Hepatocyte (in vitro differentiated cells and primary cell): ENCODE data around the genes CUL5, NPAT and POU2AF3.

DNA sequence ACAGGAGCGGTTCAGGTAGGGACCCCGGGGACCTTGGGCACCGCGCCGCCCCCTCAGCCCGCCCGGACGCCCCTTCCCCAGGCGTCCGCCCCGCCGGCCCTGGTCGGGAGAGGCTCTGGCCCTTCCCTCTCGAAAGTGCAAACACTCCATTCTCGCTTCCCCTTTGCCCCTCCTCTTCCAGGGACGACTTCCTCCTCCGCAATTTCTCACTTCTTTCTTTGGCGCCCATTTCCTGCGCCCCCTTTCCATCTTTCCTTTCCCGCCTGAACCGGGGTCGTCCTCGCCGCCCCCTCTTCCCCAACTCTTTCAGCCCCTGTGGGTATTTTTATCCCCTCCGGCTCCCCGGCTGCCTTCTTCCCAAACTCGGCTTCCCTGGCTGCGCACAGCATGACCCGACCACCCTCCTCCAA lies 538 bp downstream of the RAB39A start:
- RAMPAGE, long total RNA: no peak
- RRBS: 3% methylated on average over 12 of the region's 29 CpGs

DNA sequence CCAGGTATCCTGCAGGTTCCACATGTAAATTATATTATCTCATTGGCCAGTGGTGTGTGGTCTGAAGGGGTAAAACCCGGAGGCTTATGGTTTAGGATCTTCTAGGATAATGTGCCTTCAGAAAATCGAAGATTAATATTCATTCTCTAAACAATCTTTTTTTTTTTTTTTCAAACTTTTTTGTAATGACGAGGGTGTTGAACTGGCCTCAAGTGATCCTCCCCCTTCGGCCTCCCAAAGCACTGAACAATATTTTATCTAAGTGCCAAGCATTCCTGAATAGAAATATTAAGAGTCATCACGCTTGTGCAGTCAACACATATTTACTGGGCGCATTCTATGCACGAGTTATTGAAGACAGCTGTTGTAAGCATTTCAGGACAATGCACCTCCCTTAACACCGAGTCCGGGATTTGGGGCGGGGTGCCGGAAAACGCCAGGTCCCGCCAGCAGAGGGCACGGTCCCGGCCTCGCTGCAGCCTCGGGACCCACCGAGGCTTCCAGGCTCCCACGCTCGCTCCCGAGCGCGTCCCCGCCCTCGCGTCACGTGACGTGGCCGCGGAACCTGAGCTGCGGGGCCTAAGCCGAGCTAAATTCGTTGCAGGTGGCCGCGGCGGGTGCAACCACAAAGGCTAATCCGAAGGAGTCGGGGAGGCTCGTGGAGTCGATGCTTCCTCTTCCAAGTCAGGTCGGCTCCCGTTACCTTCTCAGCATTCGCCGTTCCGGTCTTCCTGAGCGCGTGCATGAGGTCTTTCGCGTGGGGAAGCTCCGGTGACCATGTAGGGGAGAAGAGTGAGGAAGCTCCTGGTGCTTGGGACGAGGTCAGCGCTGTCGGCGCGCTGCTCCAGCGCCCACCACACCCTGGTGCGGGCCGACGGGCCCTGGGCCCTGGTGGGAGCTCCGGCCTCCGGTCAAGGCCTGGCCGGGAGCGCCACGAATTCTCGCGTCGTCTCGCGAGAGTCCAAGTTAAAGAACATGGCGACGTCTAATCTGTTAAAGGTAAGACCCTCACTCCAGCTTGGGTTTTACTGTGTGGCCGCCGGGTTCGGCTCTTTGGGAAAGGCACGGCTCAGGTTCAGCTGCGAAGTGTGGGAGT lies at the start of gene CUL5:
CUL5 (plus strand) TSS at position 525 of the 1,096 bp plus-strand sequence.
- RAMPAGE, long total RNA: no peak
- RRBS: 2% methylated on average over 19 of the region's 76 CpGs

DNA sequence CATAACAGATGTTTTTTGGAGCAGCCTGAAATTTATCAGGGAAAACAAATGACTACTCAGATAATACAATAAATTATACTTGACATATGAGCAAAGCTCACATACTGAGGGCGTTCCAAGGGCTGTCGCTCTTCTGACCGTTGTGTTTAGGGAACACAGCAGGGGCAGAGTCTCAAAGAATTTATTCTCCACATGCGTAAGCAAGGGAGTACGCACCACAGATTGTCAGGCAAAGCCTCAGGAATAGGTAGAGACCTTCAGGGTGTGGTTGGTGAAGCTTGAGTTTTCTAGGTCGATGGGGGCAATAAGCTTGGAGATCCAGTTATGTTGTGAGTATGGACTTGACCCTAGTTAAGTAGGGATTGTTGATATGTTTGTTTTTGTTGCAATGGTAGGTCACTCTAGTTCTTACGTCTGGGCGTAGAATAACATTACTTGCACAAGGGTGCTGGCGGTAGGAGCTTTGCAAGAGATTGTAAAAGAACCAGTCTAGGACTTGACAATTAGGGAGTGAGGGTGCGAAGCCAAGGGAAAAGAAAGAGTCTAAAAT lies 860 bp downstream of the ACAT1 start:
- RAMPAGE, long total RNA: no peak
- RRBS: no CpG with 5 or more reads among the region's 10 CpGs

DNA sequence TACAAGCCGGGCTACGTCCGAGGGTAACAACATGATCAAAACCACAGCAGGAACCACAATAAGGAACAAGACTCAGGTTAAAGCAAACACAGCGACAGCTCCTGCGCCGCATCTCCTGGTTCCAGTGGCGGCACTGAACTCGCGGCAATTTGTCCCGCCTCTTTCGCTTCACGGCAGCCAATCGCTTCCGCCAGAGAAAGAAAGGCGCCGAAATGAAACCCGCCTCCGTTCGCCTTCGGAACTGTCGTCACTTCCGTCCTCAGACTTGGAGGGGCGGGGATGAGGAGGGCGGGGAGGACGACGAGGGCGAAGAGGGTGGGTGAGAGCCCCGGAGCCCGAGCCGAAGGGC lies at the start of gene NPAT:
NPAT (minus strand) TSS at position 135 of the 349 bp plus-strand sequence.
- RAMPAGE, long total RNA: no peak
- RRBS: no CpG with 5 or more reads among the region's 30 CpGs

DNA sequence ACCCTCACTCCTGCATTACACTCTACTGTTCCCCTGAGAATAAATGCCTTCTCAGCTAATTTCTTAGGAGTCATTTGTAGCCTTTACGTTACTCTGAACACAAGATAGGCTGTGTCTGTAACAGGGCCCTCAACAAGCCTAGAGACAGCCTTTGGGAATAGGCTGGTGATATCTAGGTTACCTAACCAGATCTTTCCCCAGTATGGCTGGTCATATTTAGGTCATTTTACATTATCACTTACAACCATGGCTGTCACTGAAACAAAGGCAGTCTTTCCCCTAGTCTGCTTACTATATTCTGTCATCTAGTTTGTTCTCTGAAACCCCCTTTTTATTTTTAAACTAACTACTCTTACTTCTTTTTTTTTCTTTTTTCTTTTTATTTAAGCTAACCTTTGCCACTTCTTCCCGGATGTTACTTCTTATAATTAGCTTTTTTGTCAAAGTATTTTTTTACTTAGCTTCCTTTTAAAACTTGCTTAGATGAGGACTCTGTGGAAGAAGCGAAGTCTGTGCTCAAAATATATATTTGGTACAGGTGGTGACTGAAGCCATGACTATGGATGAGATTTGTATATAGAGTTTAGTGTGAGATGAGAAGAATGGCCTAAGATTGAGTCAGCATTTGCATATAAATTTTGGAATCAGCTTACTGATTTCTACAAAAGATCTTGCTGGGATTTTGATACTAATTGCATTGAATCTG lies 14.4 kb downstream of the ATM start:
- RAMPAGE, long total RNA: no peak
- RRBS: no CpG with 5 or more reads among the region's 3 CpGs

DNA sequence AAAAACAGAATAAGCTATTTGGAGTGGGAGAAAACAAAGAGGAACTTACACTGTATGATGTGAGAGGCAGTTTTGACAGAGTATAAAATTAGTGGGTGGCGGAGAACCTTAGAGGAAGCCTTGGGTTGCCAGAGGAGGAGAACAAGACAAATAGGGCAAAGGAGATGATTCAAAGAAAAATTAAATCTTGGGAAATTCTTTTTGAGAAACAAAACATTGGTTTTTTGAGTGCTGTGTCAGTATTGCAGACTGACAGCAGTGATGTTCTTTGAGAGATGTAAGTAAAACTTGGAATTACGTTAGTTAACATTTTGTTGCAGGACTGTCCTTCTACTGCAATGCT lies 285.0 kb downstream of the C11orf87 start:
- RAMPAGE, long total RNA: no peak
- RRBS: no CpG with 5 or more reads among the region's 2 CpGs

DNA sequence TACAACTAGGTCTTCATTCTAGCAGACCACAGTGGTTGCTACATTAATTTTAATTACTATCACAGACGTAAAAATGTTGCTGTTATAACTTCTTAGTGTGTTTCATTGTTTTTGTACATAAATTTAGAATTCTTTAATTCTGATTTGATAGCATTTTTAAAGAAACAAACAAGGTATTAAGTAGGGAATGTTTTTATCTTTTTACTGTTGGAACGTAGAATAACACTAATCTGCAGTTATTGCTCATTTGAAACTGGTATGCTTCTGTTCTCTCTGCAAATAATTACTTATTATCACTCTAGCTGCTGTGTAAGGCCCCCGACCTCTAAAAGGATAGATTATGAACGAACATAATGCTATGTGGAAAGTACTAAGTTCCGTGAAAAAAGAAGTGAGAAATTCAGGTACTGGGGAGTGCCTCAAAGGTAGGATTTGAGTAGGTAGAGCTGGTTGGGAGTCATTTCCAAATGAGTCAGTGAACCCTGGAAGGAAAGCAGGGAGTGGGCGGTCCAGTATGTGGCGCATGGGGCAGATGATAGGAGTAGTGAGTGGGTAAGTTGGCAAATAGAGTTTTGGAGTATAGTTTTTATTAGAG lies 2.2 kb downstream of the ZC3H12C start:
- RAMPAGE, long total RNA: no peak
- RRBS: no CpG with 5 or more reads among the region's 7 CpGs

- RAMPAGE, long total RNA: no peak
- RRBS: no CpG with 5 or more reads among the region's 3 CpGs
Measured at GRCh38 chr11:110131632-110132067, 38.5 kb downstream of the ZC3H12C start.

- RAMPAGE, long total RNA: no peak
- RRBS: no CpG with 5 or more reads among the region's 39 CpGs
Measured at GRCh38 chr11:110208890-110209755, 87.3 kb downstream of the RDX start.

DNA sequence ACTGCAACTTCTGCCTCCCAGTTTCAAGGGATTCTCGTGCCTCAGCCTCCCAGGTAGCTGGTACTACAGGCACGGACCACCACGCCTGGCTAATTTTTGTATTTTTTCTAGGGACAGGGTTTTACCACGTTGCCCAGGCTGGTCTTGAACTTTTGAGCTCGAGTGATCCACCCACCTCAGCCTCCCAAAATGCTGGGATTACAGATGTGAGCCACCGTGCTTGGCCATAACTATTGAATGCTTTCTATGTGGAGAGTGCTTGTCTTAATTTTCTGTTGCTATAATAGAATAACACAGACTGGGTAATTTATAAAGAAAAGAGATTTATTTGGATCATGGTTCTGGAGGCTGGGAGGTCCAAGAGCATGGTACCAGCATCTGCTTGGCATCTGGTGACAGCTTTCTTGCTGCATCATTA lies 34.2 kb downstream of the FDX1 start:
- RAMPAGE, long total RNA: no peak
- RRBS: no CpG with 5 or more reads among the region's 6 CpGs

DNA sequence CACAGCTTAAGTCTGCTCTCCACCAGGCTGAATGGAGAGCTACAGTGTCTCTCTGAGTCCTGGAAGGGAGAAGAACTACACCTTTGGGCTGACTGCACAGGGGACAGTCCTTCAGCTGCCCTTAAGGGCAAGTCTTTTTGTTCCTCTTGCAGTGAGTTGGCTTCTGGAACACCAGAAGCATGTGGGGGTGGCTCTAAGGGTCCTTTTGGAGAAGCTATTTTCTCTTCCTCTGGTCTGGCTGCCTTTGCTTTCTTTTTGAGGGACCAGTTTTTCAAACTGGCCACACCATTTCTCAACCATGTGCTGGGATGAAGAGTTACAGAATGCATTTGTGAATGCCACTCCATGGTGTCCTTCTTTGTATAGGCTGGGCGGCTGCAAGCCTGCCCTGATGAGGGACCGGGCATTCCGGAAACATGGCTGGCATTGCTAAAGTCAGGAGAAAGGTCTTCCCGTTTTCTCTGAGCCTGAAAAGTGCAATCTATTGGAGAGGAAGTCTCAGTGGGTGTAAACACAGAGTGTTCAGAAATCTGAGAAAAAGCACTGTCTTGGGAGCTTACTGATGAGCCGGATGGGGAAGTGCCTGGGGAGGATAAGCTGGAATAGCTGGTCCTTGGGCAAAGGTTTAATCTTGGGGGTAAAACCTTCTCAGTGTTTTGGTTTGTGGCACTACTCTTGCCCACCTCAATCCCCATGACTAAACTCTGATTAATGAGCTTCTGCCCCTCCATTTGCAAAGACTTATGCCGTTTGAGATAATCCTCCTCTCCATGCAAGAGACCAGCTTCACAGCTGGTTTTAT lies 132.5 kb downstream of the ARHGAP20 start:
- RAMPAGE, long total RNA: no peak
- RRBS: no CpG with 5 or more reads among the region's 6 CpGs

- RAMPAGE, long total RNA: no peak
- RRBS: no CpG with 5 or more reads among the region's 34 CpGs
Measured at GRCh38 chr11:110712914-110713749, 895 bp upstream of the ARHGAP20 start.

DNA sequence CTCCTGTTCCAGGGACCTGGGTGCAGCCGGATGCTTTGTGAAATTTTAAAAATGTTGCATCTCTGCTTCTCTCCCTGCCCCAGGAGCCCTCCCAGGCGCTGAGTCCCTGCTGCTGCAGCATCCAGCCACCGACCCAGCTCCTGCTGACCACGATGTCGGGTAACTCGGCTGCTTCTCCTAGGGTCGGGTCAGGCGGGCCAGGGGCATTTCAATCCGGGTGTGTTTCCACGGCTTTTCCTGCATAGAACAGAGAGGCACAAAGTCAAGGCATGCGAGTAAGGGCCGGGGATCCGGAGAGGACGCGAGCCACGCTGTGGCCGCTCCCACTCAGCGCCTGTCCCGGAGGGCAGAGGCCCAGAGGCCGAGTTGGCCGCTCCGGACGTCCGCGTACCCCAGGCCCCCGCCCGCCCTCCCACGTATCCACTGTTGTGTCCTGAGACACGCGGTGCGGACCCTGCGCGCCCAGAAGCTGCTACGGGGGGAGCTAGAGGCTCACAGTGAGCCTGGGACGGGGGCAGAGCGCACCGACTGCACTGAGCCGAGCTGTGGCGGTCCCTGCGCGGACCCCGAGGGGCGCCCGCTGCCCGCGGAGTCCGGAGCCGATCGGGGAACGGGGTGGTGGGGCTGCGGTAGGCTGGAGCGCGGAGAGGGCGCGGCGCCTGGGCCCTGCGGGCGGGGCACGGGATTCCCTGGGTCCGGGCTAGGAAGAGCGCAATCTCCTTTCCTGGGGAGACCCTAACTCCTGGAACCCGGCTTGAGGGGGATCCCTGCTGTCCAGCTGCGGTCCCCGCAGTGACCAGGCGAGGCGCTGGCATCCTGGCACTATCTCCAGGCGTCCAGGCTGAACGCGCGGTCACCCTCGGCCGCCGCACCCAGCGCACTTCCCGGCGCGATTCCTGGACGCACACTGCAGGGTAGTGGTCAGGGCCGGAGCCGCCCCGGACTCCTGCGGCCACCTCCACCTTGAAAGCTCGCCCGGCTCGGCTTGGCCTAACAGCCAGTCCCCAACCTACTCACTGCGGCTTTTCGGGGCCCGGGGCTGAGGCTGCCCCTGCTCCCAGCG lies at the start of gene POU2AF3:
POU2AF3 (plus strand) TSS at position 117 of the 1,063 bp plus-strand sequence.
- RAMPAGE, long total RNA: no peak
- RRBS: 12% methylated on average over 33 of the region's 89 CpGs

DNA sequence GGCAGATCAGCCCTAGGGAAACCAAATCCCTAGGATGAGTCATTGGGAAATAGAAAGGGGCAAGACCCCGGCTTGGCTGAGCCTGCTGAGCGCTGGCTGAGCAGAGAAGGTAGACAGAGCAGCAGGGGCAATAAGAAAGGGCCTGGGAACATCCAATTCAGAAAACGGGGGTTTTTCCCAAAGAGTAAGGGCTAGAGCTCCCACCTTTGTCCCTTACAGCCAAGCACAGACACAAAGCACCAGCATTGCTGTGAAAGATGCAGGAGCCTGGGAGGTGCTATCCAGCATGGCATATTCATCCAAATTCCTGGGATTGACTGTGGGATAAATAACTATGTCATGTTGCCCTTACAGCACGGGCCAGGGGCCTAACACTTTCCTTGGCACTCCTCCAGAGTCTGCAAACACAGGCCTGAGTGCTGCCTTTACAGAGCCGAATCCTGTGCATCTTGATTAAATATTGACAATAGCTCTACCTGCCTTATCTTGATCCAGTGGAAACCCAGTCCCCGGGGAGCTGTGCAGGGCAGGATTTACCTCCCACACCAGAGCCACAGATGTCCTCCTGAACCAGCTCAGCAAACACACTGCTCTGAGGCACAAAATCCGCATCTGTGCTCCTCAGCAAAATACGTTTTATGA lies 36.2 kb downstream of the POU2AF3 start:
- RAMPAGE, long total RNA: no peak
- RRBS: no CpG with 5 or more reads among the region's 8 CpGs

GRCh38 chr11:111351267-111351801 lies 27.7 kb downstream of the POU2AF1 start:
- RAMPAGE, long total RNA: no peak
- RRBS: no CpG with 5 or more reads among the region's 7 CpGs

GRCh38 chr11:111359998-111360880 lies 18.8 kb downstream of the POU2AF1 start:
- RAMPAGE, long total RNA: no peak
- RRBS: no CpG with 5 or more reads among the region's 6 CpGs

GRCh38 chr11:111782286-111782676 lies 16.1 kb upstream of the PPP2R1B start:
- RAMPAGE, long total RNA: no peak
- RRBS: no CpG with 5 or more reads among the region's 3 CpGs

- RAMPAGE, long total RNA: no peak
- RRBS: no CpG with 5 or more reads among the region's 5 CpGs
Measured at GRCh38 chr11:111795608-111796022, 29.4 kb upstream of the PPP2R1B start.

- RAMPAGE, long total RNA: no peak
- RRBS: no CpG with 5 or more reads among the region's 6 CpGs
Measured at GRCh38 chr11:111879680-111880062, 330 bp downstream of the CFAP68 start.

DNA sequence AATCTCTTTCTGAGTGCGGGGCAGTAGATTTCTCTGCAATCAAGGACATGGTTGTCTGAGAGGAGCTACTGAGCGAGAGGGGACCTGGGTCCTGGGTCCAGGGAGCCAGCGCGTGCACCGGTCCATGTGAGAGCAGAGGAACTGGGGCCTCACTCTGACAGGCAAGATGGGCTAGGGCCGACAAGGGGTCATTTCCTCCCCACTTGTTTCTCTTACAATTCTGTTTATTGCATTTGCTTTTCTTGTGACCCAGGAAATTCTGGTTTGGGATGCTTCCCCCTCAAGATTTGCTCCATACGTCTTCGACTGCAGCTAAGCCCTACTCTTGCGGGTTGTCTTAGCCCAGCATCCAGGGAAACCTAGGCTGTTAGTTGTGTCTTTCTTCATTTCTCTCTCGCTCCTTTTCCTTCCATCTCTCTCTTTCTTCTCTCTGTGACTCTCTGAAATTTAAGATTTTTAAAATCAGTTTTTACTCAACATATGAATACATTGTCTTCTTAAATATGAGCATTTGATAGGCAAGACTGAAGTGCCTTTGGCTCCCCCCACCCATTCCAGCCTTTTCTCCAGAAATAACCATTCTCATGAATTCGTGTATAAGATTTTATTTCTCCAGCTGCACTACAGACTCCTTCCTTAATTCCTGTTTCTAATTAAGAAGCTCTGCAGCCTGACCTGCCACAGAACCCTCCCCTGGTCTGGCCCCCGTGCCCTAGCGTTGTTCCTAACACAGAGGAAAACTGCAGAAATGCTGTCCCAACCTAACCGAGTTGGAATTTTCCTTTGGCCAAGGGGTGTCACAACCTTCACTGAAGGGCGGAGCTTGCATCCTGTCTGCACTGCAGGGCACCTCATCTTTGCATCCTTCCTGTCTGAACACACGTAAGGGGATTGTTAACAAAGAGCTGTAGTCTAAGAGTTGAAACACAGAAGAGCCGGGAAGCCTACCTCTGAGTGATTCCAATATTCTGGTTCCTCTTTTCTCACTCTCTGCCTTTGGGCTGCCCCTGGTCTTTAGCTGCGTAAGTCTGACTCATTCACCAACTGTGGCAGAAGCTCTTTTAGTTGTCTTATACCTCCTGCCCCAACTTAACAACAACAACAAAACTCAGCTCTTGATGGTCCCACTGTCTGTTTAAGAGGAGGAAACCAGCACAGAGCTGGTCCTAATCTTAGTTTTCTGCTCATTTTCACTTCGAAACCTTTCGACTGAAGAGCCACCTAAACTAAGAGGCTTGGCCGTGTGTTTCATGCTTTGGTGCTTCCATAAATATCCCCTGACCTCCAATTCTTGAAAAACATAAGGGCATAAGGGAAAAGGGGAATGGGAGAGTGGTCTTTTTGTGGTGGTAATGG lies 1.4 kb downstream of the DIXDC1 start:
- RAMPAGE, long total RNA: no peak
- RRBS: no CpG with 5 or more reads among the region's 21 CpGs